ENCODE measurements around a stretch of chr14.

DNA sequence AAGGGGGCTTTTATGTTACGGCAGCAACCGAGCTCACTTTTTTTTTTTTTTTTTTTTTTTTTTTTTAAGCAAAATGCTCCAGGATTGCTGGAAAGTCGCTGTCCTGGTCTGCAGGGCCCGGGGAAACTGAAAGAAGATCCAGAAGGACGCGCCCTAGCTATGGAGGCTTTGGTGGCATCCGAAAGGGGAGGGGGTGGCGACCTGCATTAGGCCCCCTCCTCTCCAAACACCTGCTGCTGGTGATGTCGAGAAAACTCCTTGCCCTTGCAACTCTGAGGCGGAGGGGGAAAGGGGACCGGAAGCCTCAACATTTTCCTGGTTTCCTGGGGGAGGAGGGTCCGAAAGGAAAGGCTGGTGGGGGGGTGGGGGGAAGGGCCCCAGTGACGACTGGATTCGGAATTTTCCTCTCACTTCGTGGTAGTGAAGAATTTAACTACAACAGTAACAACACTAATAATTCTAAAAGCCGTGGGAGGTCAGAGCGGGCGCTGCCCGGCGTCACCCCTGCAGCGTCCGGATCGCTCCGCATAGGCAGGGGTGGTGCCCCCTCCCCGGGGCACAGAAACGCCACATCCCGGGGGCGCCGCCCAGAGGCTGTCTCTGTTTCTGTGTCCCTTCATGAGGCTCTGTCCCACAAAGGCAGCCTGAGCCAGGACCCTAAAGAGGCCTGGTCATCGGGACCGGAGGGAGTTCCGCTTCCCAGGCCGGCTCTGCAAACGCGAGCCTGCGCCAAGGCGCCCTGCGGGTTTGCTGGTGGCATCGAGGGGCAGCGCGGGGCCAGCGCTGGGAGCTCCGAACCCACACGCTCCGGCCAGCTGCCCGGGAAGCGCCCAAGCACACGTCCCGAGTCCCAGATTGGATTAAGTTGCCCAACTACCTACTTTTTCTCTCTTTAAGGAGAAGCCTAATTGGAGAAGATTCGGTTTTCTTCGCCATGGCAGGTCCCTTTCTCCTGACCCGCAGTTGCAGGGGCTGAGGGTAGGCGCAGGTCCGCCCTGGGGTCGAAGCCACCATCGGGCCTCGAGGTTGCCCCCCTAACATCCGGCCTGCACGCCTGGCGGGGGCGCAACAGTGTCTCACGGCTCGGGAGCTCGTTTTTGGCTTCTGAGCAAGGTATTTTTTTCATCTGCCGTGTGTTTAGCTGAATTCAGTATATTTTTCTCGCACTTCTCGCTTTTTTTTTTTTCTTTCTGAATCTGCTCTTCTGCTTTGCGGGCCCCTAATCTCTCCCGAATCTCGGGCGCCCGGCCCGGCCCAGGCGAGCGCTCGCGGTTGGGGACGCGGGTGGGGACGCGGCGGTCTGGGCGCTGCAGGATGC, 421.5 kb downstream of the VRK1 start:
- RRBS: 3% methylated on average over 13 of the region's 83 CpGs

- RRBS: no CpG with 5 or more reads among the region's 3 CpGs
These were observed 1196.6 kb downstream of the VRK1 start for GRCh38 chr14:97993727-97994267.

GRCh38 chr14:98138089-98138699, 1133.8 kb downstream of the BCL11B start:
- RRBS: no CpG with 5 or more reads among the region's 9 CpGs

DNA sequence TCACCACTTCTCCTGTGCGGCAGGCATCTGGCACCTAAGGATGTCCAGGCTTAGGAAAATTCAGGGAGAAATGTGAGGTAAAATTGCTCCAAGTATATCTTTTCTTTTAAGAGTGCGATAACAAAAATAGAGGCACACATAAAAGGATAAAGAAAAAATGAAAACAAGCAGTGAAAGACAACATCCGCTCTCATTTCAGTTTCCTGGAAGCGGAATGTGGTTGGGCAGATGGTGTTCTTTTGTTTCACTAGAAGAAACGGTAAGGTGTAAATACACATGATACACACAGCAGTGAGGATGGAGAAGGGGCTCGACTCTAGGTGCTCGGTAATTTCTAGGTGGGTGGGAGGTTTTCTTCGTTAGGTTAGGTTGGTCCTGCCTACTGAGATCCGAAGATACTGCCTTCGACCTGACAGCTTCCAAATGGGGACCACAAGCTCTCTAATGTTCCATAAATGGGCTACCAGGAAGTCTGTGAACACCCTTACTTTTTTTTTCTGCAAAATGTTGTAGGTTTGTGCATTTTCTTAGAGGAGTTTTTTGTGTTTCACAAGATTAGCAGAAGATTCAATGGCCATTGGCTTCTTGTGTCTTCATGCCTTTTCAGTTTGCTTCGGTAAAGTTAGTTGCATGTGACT, 1082.5 kb downstream of the BCL11B start:
- RRBS: no CpG with 5 or more reads among the region's 11 CpGs

DNA sequence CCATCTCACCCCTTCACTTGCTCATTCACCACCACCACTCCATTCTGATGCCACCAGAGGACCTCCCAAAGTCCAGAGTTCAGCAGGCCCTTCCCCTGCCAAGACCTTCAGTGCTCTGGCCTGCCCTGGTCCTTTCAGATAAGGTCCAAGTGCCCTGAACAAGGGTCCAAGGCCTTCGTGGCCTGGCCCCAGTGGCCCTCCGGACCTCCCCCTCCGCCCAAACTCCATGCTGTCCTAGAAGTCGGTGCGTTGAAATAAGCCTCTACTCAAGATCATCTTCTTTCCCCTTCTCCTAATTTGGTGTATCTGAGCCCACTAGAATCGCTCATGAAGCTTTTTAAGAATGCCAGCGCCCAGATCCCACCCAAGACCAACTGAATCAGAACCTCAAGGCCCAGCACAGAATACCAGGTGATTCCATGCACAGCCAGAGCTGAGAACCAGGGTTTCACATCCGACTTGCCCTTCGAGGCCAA, 255.0 kb downstream of the BCL11B start:
- RRBS: no CpG with 5 or more reads among the region's 9 CpGs

DNA sequence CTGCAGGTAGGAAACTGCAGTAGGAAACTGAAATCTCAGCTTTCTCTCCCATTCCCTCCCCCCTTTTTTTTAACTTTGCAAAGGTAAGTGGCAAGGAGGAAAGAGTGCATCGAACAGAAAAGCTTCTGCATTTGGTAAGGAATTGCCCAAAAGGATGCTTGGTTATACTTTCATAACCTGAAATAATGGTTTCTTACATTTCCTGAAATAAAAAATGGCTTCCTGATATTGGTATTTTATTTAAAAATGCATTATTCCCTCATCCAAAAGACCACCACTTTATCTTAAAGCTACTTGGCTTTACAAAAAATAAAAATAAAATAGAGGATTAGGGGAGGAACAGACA, 101.8 kb downstream of the BCL11B start:
- RRBS: no CpG with 5 or more reads among the region's 1 CpG

DNA sequence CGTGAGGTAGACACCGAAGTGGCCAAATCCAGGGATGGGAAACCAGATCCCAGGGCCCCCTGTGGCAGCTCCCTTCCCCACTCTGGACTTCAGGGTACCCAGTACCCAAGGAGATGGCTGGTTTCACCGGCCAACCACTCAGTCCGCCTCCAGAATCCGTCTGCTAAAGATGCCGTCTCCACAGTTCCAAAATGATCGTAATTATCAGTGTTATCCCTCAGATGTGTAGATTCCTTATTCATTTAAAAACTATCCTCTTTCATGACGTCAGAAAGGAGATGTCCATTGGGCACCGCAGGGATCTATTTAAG, 90.3 kb downstream of the BCL11B start:
- RRBS: no CpG with 5 or more reads among the region's 9 CpGs

- RRBS: no CpG with 5 or more reads among the region's 17 CpGs
These were observed 76.2 kb downstream of the BCL11B start for GRCh38 chr14:99195638-99196410.

DNA sequence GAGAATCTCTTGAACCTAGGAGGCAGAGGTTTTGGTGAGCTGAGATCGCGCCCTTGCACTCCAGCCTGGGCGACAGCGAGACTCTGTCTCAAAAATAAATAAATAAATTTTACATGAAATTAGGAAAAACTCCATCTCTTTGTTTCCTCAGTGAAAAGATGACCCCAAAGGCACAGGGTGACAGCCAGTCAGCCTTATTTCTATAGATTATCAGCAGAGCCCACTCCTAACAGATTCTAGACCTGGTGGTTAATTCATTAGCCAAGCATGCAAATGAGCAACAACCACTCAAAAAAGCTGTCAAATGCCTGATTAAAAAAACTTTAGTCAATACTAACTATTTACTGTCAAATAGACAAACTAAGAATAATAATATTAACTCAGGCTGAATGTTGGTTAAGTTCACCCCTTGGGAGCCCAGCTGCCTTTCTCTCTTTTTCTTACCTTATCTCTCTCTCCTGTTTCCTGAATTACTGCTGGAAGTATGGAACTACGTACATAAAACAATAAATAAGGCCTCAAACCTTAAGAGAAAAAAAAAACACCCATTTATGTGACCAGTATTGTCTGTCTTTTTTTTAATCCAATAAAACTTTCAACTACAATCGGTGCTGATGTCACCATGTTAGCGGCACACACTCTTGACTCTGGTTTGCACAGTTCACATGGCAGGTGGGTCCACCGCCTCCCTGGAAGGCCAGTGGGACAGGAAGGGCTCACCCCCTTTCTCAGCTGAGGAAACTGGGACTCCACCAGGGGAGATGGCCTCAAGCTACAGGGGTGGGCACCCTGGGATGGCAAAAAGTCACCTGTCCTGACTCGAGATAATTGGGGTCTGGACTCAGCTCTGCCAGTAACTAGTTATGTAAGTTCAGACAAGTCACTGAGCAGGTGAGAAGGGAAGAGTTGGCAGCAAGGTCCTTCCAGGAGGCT, 21.4 kb downstream of the BCL11B start:
- RRBS: no CpG with 5 or more reads among the region's 9 CpGs

GRCh38 chr14:99252371-99252977, 19.5 kb downstream of the BCL11B start:
- RRBS: no CpG with 5 or more reads among the region's 12 CpGs

GRCh38 chr14:99262966-99263410, 9.0 kb downstream of the BCL11B start:
- RRBS: no CpG with 5 or more reads among the region's 9 CpGs

GRCh38 chr14:99263484-99264297, 8.3 kb downstream of the BCL11B start:
- RRBS: no CpG with 5 or more reads among the region's 10 CpGs

DNA sequence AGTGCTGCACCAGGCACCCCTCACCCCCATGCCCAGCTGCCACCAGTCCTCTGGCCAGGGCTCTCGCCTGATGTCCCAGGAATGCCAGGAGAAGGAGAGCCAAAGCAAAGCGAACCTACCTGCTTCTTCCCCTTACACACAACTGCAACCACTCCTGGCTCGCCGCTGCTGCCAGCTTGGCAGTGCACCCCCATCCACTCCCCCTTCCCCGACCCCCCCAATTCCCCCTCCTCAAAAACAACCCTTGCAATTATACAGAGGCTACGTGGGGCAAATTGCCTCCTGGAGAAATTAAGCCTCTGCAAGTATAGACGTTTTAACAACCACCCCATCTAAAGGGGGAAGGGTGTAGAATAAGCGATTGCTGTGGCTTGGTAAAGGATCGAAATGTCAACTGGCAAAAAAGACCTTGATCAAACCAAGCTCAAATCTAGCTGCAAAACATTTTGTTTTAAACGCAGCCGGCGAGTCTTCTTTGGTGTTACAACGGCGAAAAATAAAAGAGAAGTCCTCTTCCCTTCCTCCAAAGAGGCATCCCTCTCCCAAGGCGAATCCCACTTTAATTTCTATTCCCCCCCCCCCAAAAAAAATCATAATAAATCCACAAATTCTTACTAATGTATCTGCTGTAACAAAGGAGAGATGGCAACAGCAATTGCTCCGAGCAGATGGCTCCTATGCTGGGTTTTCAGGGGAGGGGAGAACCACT, 2.9 kb downstream of the BCL11B start:
- RRBS: no CpG with 5 or more reads among the region's 16 CpGs

DNA sequence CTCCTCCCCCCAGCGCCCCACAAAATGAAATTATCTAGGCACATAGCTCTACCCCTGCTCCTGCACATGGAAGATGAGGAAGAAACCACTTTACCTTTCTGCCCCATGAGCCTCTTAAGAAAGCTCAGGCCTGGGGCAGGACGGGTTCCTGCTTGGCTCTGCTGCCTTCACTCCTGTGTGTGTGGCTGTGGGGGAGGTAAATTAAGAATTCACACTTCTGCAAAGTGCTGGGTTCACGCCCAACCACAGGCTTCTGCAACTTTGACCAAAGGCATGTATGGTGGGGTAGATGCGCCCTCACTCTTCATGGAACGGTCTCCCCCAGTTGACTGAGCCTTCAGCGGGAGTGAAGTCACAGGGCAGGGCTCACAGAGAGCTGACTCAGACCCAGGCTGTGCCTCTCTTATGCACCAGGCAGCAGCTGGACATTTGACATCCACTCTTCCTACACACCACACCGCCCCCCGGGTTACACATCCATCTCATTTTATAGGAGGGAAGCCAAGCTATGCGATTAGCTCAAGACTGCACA, 15.2 kb upstream of the BCL11B start:
- RRBS: no CpG with 5 or more reads among the region's 9 CpGs

DNA sequence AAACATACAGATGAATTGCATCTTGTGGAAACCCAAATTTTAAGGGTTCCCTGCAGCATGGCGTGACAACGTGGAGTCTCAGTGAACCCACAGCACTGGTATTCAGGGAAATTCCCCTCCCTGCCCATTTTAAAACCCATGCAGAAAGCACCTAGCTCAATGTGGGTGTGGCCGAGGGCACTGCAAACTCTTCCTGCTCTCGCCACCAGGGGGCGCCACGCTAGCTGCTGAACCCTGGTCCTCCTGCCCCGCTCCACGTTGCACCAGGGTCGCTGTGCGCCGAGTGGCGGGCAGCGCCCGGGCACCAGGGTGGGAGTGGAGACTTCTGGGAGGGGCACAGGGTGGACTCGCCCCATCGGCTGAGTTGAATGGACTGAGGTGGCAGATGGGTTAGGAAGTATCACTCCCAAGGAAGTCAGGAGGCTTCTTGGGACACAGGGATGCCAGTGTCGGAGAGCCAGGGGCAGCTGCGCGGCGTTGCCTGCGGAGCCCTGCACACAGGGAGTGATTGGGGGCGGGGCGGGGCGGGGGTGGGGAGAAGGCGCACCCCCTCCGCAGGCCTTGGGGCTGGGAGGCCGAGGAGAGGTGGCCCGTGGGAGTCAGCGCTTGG, 48.1 kb upstream of the BCL11B start:
- RRBS: no CpG with 5 or more reads among the region's 29 CpGs

DNA sequence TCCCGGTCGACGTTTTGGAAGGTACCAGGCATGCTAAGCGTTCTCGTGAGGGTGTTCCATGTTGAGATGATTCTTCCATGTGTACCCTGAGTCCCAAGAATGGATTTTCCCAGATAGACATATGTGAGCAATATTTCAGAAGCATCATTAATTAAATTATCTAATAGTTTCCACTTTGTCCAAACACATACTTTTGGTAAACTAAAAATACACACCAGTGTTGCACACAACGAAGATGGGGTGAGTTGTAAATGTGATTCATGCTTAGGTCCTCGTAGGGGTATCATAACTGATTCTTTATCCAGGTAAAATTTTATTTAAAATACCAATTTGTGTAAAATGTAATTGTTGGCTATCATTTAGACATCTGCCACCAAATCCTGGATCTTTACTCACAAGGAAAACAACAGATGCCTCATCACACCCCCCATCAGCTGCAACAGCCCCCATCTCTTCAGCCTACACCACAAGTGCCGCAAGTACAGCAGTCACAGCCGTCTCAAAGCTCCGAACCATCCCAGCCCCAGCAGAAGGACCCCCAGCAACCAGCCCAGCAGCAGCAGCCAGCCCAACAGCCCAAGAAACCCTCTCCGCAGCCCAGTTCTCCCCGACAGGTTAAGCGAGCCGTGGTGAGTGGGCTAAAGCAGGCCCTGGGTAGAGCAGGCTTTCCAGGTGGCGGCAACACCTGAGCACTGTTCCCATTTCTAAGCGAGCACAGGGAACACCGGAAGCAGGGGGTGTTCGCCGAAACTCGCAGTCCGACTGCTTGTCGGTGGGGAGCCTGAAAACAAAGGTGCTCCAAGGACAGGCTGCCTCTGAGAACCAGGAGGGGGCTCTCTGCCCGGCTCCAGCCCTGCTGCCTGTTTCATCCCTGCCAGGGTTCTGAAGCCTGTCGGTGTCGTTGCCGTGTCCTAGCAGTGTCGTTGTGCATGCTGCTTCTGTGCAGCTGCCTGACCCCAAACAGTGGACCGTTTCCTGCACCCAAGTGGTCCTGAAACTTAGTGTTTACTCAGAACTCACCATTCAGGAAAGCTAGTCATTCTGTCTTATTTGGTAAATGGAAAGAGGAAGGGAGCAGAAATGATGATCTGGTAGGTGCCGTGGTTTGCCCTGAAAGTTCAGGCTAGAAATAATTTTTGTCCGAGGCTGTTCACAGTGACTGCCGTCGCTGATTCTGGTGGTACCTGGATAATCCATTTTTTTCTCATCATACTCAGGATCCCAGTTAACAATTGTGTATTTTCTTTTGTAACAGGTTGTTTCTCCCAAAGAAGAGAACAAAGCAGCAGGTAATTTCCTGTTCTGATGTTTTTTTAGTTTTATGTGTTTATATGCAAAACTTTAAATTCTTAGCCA, 21.6 kb downstream of the CCNK start:
- RRBS: no CpG with 5 or more reads among the region's 32 CpGs

DNA sequence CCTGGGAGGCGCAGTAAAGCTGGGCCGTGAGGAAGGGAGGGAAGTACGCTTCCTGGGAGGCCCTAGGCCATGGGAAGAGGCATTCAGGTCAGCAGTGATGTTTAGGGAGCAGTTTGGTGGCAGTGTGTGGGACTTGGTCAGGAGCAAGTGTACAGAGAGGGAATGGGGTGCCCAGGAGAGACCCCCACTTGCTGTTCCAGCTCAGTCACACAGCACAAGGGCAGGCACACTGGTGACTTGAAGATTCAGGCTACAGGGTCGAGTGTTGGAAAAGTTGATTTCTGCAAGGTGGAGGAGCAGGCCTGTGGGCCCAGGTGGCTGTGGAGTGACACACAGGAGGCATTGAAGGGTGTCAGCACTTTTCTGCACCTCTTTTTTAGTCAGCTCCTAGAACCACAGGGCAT, 27.3 kb downstream of the CCNK start:
- RRBS: no CpG with 5 or more reads among the region's 4 CpGs

DNA sequence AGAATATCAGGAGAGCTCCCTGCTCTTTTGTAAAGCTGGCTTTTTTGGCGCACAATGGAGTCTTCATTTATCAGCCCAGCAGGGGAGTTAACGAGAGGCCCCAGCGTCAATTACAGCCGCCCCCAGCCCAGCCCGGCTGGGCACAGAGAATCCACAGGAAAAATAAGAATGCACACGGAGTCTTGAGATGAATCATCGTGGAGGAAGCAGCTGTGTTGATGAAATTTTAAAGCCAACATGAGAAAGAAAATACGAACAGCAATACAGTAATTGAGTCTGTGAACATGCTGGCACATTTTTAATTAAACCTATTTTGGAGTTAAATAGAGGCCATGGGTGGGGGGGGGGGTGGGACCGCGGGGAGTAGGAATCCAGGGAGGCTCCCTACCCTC, 50.0 kb downstream of the CCNK start:
- RRBS: no CpG with 5 or more reads among the region's 10 CpGs

GRCh38 chr14:99544896-99545657, 58.9 kb downstream of the CCDC85C start:
- RRBS: 57% methylated on average over 7 of the region's 20 CpGs

DNA sequence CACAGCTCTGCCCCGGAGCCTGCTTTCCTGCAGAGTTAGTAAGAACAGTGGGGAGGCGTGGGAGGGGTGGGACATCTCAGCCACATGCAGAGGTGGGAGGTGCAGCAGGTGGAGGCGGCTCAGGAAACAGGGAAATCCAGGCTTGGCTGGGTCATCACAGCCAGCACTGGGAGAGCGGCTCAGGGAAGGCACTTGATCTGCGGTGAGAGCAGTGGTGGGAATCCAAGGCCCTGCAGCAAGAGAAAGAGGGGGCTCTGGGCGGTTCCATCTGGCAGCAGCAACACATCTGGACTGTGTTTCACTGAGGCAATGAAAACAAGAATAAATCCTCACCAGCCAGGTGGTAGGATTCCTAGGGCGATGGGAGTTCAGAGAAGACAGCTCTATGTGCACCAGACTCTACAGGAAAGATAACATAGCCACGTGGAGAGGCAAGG, 57.7 kb downstream of the CCDC85C start:
- RRBS: no CpG with 5 or more reads among the region's 8 CpGs

Data from iris pigment epithelial cell (primary cell).